ENCODE data around the genes KLKB1 and F11.

- PRO-cap, 3 experiments, result no peak in any of the 3 experiments
Measured at GRCh38 chr4:185796912-185797550, 15.0 kb downstream of the SORBS2 start.

DNA sequence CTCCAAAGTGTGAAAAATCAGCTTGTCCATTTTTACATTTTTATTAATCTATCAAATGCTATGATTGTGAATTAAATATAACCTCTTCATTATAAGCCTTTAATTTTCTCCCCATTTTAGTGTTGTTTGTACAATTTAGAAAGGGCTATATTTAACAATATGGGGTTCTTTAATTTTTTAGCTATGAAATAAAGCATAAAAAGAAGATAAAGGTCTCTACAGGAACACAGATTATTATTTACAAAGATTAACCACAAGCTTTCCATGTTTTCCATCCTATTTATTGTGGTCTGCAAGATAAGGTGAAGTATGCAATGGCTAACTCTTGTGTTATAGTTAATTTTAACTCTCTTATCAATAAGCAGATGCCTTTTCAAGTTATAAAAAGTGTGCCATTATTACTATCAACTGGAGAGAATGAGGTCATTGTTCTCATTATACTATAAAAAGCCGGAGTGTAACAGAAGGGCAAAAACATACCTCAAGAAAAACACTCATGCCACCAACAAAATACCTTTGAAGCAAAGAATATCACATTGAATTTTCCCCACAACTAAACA, 51.8 kb upstream of the SORBS2 start:
- PRO-cap, 3 experiments, result no peak in any of the 3 experiments

- PRO-cap, 3 experiments, result no peak in any of the 3 experiments
Measured at GRCh38 chr4:185865678-185866464, 53.9 kb upstream of the SORBS2 start.

DNA sequence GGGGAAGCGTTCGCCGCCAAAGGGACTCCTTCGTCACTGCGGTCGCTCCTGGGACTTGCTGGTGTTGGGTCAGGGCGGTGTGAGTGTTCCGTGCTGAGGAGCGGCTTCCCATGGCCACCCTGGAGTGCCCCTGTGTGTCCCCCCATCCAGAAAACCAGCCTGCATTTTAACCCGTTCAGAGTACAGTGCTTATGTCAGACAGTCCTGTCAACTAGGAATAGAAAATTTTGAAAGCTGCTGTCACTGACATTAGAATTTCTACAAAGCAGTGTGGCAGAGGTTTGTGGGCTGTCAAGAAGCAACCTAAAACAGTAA, 46.1 kb upstream of the CYP4V2 start:
- PRO-cap, 3 experiments, result peak in 1 of 3 experiments; most common minus-strand start position 38 of the sequence (in 1)

DNA sequence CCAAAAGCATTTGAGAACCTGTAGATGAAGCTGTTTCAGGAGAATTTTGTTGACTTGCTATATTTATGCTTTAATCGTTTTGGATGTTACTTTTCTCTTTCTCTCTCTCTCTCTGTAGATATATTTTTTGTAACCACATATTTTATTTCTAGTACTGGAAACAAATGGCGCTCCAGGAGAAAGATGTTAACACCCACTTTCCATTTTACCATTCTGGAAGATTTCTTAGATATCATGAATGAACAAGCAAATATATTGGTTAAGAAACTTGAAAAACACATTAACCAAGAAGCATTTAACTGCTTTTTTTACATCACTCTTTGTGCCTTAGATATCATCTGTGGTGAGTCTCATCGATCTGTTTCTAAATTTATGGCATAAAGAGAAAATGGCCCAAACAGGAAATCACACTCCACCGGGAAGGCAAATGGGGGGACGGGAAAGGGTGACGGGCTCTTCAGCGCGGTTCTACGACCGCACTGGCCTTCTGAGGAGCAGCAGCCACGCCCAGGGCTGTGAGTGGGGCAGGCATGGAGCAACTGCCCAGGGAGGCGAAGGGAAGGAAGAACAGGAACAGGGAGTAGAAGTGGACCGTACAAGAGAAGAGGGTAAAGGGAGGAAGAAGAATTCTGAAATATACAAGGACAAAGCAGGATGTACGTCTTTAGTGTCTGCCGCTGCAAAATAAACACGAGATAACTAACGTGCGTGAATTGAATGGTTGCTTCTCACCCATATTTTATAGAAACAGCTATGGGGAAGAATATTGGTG, 5.6 kb downstream of the CYP4V2 start:
- PRO-cap, 3 experiments, result no peak in any of the 3 experiments

GRCh38 chr4:186227115-186227648, at the start of gene KLKB1:
TSS of gene KLKB1 (plus strand) at chr4:186227507.
- PRO-cap, 3 experiments, result no peak in any of the 3 experiments

DNA sequence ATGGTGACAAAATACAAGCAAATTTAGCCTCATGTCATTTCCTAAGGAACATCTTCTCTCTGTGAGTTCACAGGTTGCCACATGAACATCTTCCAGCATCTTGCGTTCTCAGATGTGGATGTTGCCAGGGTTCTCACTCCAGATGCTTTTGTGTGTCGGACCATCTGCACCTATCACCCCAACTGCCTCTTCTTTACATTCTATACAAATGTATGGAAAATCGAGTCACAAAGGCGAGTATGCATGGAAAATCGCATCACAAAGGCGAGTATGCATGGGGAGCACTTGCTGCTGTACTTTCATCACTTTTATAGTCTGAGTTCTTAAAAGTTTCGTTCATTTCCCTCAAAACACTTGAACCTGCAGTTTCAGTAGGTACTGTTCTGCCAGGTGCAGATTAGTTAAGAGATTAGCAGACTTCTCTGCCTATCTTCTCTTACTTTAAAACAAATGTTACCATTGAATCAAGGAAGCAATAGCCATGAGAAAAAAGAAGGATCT, 15.8 kb upstream of the F11 start:
- PRO-cap, 3 experiments, result no peak in any of the 3 experiments

- PRO-cap, 3 experiments, result no peak in any of the 3 experiments
Measured at GRCh38 chr4:186265624-186266320, at the start of gene F11. TSS of gene F11 (plus strand) at chr4:186266189.

DNA sequence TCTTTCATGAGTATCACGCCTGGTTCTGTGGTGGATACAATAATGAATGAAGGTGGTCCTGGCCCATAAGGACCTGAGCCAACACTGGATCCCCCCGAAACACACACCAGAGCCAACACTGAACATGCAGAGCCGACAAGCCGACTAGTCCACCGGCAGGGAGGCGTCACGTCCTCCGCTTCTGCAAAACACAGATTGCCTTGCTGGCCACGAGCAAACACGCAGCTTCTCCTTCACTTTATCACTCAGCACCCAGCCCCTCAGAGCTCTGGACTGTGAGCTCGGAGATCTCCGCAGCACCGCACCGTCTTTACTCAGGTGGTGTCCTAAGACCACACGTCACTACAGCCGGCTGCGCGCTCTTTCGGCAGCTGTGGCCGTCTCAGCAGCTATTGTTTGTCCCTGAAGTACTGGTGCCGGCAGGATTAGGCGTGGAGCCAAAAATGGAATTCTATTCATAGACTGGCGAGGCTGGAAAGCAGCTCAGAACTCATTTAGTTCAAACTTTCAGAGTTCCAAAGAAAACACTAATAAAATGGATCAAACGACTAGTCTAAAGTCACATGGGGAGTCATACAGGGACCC, 72.0 kb downstream of the FAT1 start:
- PRO-cap, 3 experiments, result peak in 1 of 3 experiments; most common plus-strand start position 458 of the sequence (in 1); most common minus-strand start position 275 of the sequence (in 1)

DNA sequence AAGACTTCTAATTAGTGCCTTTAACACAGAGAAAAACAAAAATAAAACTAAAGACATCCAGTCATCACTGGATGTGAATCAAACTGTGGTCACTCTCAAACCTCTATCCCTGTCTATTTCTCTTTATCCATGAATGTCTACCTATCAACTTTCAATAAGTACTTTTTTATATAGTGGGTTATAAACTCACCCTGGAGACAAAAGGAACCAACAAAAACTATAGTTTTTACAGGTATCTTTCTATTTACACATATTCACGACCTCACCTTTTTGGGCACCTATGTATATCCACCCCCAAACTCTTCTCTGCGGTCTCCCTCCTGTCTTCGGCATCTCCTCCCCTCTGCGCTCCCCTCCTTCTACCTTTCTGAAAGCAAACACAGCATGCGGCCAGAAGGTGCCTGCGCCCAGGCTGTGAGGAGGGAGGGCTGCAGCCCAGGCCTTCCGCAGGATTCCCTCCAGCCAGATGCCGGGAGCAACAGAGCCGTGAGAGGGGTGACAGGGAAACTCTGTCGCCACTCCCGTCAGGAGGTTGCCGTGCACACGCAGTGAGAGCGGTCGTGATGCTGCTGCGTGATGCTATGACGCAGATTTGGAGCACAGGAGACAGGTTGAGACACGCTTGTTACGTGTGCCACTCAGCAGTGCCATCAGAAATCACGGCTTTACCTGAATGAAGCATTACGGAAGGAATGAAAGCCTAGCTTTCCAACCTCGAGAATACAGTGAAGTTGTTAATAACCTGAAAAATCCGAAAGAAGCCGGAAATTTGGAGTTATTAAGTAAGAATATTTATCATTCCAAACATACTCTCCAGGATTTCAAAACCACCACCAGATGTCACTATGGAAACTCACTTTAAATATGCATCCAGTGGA, 54.6 kb downstream of the FAT1 start:
- PRO-cap, 3 experiments, result no peak in any of the 3 experiments

DNA sequence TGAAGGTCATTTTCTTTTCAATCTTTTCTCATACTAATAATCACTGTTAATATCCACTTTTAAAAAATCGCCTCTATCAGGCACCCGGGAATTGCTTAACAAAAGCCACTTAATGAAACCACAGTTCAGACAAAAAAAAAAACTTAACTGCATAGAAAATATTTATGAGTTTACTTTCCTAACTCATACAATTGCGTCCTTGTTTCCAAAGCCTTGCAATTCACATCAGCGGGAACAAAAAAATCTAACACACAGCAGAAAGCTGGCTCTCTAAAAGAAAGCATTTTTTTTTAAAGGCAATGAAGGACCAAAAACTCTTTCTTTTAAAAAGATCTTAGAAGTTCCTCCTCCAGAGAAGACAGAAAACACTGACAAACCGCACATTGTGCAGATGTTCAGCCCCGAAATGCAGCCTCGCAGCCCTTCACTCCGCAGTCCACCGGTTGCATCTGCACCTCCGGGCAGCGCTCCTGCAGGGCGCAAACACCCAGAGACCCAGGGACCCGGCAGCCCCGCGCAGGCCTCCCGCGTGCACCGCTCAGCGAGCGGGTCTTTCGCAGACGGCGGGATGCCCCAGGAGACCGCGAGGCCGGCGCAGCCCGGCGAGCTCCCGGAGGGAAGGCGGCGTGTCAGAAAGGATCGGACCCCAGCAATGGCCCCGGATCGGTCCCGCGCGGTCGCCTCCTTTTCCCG, 746 bp downstream of the FAT1 start:
- PRO-cap, 3 experiments, result peak in 2 of 3 experiments; most common plus-strand start position 434 of the sequence (in 2)

GRCh38 chr4:186839429-186840062, 115.9 kb upstream of the FAT1 start:
- PRO-cap, 3 experiments, result no peak in any of the 3 experiments

- PRO-cap, 3 experiments, result no peak in any of the 3 experiments
Measured at GRCh38 chr4:186946097-186946535, 222.5 kb upstream of the FAT1 start.

DNA sequence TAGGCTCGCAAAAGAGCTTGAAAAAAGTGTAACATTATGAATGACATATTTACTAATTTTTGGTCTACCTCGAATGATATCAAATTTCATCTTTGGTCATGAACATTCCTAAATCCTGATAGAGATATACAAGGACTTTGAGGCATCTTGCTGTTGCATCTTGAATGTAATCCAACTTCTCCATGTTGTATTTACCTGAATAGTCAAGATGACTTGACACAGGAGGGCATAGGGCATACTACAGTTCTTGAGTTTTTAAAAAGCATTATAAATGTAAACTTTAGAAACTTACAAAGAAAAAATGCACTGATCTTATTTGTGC, 517.9 kb upstream of the FAT1 start:
- PRO-cap, 3 experiments, result no peak in any of the 3 experiments

DNA sequence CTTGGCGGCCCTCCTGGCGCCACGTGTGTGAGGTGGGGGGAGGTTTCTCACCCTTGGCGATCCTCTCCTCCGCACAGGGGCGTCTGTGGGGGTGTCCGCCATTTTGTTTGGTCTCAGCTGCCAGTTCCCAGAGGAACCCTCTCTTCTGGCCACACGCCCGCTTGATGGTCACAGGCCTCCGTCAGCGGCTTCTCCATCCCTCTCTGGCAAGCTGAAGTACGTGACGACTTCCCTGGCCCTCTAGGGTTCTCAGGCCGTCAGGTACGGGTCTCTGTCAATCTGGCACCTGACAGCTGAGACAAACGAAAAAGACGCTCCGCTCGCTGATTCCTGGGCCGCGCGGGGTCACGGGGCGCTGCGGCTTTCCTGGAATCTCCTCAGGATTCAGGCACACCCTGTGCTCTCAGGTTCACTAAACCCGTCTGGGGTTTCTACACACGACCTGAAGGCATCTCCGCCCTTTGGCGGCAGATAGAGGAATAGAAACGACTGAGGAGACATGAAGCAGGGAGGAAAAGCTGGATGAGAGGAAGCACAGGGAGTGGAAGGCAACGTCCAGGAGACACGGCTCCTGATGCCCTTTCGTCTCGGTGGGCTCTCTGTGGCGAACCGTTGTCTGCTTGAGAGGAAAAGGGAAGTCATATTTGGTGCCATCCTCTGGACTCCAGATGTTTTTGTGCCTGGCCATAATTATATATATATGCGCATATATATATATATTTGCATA, 272.8 kb downstream of the TRIML1 start:
- PRO-cap, 3 experiments, result no peak in any of the 3 experiments

GRCh38 chr4:188656988-188657217, 517.7 kb downstream of the TRIML1 start:
- PRO-cap, 3 experiments, result peak in 1 of 3 experiments; most common plus-strand start chr4:188657128 (in 1)

DNA sequence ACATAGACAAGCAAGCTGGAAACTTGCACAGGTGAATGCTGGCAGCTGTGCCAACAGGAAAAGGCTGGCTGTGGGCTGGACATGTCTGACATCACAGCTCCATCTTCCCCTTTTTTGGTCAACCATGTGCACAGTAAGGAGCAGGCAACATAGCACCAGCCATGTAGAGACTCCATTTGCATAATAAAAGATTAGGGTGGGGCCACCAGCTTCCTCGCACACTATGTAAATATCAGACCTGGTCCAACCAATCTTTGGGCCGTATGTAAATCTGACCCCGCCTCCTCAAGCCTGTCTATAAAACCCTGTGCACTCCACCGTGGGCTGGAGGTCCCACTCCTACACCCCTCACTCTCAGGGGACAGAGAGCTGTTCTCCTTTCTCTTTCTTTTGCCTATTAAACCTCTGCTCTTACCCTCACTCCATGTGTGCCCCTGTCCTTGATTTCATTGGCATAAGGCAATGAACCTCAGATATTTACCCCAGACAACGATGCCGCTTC, 862.1 kb downstream of the TRIML1 start:
- PRO-cap, 3 experiments, result no peak in any of the 3 experiments

GRCh38 chr4:189004516-189004756, 865.2 kb downstream of the TRIML1 start:
- PRO-cap, 3 experiments, result no peak in any of the 3 experiments

DNA sequence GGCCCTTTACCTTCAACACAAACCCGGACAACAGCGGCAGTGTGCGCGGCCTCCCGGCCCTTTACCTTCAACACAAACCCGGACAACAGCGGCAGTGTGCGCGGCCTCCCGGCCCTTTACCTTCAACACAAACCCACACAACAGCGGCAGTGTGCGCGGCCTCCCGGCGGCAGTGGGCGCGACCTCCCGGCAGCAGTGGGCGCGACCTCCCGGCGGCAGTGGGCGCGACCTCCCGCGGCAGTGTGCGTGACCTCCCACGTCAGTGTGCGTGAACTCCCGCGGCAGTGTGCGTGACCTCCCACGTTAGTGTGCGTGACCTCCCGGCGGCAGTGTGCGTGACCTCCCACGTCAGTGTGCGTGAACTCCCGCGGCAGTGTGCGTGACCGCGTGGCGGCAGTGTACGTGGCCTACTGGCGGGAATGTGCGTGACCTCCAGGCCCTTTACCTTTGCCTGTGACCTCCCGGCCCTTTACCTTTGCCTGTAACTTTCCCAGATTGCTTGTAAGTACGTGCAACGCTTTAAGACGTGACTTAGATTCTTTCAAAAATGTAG, 576.6 kb upstream of the FRG1 start:
- PRO-cap, 3 experiments, result no peak in any of the 3 experiments

DNA sequence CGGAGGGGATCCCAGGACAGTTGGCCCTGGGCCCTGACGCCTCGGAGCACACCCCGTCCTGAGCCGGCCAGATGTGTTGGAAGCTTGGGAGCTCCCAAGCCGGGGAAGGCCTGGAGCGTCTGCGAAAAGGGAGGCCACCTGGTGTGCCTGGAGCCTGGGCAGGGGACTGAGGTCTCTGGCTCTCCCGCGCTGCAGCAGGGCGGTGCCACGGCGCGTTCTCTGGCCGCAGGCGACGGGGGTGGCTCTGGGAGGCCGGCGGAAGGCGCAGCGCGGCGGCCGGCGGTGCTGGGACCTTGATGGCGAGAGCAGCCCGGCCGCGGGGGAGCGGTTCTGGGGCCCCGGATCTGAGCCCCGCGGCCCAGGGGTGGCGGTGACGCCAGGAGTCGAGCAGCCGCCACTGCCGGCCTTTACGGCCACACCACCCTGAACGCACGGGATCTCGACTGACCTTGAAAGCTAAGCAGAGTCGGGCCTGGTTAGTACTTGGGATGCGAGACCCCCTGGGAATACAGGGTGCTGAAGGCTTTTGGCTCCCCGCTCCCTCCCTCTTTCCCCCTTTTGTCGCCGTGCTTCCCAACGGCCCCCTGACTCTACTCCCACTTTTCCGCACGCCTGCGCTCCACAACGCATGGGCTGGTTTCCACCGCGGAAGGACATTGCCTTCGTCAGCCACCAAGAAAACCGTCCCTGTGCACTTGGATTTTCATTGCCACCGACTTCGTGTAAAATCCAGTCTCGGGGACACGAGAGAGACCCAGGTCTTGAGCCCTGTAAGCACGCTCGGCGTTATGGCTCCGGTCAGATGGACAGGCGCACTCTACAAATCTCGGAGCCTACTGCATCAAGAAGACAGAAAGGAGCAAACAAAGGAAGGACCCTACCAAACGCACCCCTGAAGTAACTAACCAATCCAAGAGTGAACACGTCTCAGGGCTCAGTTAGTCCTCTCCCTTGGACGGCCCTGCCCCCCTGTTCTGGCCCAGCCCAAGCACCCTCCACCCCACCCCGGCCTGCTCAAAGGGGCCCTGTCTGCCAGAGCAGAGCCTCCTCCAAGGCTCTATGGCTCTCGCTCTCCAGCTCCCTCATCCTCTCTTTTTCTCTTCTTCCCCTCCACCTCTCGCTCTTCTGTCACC, 9.4 kb downstream of the FRG2 start:
- PRO-cap, 3 experiments, result no peak in any of the 3 experiments